Penis (tissue), 1 donor: Measurements from ENCODE around the genes CXCR6 and CCR5.

GRCh38 chr3:45223480-45224416 is 2.3 kb downstream of the TMEM158 start:
- PRO-cap: no peak

GRCh38 chr3:45544015-45545006 is 50.2 kb upstream of the LIMD1 start:
- PRO-cap: no peak

- PRO-cap: no peak
Observed at GRCh38 chr3:45656605-45657326, 32.4 kb upstream of the SACM1L start.

- PRO-cap: unidirectional peak, plus-strand start at chr3:45943464
Observed at GRCh38 chr3:45942885-45943615, at the start of gene CXCR6. Gene CXCR6, plus strand, starts transcription at chr3:45943464.

DNA sequence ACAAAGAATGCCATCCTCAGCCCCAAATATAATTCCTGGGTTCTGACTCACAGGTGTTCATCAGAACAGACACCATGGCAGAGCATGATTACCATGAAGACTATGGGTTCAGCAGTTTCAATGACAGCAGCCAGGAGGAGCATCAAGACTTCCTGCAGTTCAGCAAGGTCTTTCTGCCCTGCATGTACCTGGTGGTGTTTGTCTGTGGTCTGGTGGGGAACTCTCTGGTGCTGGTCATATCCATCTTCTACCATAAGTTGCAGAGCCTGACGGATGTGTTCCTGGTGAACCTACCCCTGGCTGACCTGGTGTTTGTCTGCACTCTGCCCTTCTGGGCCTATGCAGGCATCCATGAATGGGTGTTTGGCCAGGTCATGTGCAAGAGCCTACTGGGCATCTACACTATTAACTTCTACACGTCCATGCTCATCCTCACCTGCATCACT is 3.2 kb downstream of the CXCR6 start:
- PRO-cap: no peak

- PRO-cap: no peak
Observed at GRCh38 chr3:46062636-46063125, 35.4 kb upstream of the XCR1 start.

GRCh38 chr3:46065077-46065875 is 38.0 kb upstream of the XCR1 start:
- PRO-cap: no peak

GRCh38 chr3:46091091-46091504 is 63.8 kb upstream of the XCR1 start:
- PRO-cap: no peak

- PRO-cap: bidirectional peak, plus-strand start at chr3:46370946, minus-strand start at chr3:46370851
Observed at GRCh38 chr3:46370705-46371154, at the start of gene CCR5. Gene CCR5, plus strand, starts transcription at chr3:46370946.

DNA sequence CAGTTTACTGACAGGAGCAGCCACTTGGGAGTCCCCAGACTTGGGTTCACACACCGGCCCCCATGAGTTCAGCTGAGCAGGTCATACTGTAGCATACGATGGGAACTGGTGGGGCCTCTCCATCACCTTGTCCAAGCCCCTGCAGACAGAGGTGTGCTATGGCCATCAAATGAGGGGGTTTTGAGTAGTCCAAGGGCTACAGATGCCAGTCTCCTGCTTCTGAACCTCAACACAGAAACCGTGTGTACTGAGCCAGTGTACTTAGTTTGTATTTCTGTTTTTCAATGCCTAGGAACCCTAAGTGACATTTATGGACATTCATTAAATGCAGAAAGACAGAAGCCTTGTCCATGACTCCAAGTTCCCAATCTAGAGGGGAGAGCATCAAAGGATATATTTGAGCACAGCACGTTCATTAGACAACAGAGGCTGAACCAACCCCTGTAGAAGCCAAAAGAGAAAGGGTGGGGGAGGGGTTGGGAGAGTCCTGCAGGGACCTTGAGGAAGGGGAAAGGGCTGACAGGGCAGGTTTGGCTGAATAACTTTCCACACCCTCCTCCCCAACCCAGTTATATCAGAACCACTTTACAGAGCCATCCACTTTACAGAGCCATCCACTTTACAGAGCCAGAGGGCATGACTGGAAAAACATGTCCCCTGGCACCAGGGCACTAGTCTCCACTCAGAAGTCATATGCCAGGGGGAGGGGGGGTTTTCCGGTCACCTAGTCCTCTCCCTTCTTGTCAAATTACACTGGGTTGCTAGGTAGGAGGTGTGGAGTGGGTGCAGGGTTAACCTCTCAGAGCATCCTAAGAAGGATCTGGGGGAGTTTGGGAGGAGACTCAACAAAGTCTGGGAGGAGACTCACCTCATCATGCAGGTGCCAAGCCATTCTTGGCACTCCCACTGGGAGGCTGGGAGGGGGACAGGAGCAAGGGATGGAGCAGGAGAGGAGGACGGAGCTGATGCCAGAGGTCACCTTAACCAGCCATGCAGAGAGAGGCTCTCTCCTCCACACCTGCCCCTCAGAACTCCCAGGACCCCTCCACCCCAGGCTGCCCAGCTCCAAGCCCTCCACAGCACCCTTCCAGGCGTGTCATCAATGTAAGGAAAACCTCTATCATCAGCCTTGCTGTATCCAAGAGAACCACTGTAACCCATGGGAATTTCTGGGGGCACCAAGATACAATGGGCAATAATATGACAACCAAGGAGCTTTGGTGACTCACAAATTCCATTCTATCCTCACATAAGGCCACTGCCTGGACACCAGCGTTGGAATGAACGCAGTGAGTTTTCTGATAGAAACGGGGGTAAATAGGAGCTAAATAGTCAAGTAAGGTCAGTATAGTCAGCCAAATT is 1.9 kb downstream of the LRRC2 start:
- PRO-cap: no peak

GRCh38 chr3:46660766-46661470 is 32.6 kb downstream of the ALS2CL start:
- PRO-cap: no peak

DNA sequence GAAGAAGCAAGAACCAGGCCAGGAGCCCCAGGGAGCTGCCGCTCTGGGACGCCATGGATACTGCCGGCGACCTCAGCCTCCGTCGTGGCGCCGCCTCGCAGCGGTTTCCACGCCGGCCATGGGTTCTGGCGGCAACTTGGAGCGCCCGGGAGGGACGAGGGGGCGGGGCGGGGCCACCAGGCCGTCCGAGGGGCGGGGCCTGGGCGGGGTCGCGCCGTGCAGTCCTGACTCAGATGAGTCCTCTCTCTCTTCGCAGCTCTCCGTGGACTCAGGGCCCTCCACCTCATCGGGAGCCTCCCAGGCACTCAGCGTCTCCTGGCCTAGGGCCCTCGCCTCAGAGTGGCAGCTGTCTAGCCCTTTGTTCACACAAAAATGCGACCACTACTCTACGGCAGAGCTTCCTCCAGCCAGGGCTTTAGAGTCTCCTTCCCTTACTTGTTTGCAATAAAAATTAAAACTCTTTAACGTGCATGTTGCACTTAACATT is 50.8 kb downstream of the MYL3 start:
- PRO-cap: no peak

DNA sequence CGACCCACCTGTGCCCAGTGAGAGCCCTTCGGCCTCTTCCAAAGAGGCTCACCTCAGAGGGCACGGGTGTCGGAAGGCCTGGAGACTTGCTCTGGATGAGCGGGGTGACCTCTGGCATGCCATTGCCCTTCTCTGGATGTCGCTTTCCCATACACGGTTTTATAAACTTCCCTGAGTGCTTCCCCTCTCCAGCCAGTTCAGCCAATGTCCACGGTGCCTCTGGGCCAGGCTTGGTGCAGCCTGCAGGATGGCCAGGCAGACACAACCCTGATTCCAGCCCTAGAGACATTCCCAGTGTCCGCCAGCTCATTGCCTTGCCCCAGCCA is 3.6 kb upstream of the PTH1R start:
- PRO-cap: no peak

DNA sequence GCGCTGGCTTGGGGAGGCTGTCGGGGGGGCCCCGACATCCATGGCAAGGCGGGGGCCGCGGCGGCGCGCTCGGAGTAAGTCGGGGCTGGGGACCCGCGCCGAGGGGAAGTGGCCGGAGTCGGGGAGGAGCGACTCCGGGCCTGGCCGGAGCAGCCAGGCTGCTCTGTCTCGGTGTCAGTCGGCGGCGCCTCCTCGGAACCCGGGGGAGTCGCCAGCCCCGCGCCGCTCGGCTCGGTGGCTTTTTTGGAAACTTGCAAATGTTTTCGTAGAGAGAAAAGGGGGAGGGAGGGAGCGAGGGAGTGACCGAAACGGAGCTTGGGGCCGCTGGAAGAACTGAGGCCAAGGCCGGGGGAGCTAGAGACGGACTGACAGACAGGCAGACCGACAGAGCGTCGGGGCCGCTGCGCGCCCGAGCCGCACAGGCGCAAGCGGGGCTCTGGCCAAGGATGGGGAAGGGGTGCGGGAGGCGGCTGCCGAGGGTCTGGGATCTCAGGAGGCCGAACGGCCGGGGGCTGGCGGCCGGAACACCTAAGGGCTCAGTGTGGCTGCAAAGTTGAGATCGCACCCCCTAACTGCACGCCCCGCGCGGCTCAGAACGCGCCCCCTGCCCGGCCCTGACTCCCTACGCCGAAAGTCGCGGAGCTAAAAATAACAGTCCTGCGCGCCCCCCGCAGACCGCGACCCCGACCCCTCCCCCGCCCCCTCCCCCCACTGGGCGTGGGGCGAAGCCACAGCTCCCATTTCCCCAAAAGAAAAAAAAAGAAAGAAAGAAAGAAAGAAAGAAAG is 5.1 kb downstream of the PTH1R start:
- PRO-cap: bidirectional peak, plus-strand start at position 115 of the sequence, minus-strand start at position 110 of the sequence

DNA sequence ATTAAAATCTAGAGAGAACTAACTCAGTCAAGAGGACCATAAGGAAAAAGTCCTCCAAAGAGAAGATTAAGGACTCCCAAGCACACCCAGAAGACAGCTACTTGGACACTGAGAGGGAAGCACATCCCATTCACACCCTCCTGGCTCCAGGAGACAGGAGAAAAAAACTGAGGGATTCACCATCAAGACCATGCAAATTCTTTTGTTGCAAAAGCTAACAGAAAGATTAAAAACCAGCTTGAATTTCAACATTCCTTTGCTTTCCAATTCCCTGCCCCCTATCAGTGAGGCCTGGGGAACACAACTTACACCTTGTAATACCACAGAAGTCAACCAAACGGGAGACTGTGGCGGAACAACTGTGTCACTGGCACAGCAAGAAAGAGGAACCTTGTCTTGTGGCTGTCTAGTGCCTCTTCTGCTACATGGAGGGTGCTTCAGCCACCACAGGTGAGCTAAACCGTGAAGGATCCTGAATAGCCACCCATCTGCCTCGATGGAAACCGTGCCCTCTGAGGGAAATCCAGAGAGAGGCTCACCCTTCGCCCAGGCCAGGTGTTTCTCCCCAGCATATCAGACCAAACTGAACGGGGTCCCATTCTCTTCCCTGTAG is 11.5 kb downstream of the CCDC12 start:
- PRO-cap: no peak

DNA sequence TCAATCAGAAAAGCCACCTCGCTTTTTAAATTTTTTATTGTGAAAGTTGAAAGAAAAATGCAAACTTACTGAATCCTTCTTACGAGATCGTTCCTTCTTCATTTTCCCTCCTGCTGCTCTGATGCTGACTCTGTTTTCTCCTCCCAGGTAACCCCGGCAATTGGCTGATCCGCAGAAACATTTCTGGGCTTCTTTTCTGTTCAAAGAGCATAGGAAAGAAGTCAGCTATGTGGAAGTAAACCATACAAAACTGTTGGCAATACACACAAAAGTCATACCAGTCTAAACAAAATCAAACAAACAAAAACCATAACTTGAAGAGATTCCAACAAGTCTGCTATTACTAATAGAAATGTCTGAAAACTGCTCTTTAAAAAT is 66.0 kb downstream of the SETD2 start:
- PRO-cap: no peak

- PRO-cap: no peak
Observed at GRCh38 chr3:47135685-47136536, 28.0 kb downstream of the SETD2 start.

DNA sequence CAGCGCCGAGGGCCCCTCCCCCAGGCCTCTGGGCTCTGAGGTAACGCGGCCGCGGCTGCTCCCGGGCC is 479 bp upstream of the SETD2 start:
- PRO-cap: bidirectional peak, plus-strand start outside the sequence, minus-strand start at position 30 of the sequence

DNA sequence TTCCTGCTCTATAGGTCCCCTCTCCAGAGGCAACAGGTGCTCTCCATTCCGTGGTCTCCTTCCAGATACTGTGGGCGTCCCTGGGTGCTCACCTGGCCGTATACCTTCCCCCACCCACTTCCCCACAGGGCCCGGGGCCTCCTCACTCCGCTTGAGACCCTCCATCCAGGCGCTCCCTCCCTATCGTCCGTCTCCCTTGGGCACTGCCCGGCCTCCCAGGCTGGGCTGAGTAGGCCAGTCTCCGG is 664 bp upstream of the PTPN23 start:
- PRO-cap: no peak

GRCh38 chr3:47495884-47496675 is 17.4 kb downstream of the ELP6 start:
- PRO-cap: no peak